HL-60 (cell line): ENCODE measurements around a stretch of chr3.

DNA sequence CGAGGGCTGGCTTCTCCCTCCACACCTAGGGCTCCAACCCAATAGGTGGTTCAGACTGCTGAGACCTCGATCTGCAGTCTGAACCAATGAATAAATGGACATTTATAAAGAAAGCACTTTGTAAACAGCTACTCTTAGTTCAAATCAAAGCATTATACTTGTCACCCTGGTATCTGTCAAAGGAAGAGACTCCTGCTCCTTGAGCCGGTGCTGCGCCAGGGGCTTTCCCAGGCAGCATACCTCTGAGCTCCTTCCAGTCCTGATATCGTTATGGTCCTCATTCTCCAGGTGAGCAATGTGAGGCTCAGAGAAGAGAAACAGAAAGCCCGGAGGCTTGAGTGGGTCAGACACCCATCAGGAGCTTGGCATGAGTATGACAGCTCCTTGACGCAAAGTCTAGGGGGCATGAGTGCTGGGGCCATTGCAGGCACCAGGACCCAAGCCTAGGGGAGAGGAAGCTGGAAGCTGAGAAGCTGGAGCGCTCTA lies 36.9 kb downstream of the RPN1 start:
- RRBS = no CpG with 5 or more reads among the region's 8 CpGs

DNA sequence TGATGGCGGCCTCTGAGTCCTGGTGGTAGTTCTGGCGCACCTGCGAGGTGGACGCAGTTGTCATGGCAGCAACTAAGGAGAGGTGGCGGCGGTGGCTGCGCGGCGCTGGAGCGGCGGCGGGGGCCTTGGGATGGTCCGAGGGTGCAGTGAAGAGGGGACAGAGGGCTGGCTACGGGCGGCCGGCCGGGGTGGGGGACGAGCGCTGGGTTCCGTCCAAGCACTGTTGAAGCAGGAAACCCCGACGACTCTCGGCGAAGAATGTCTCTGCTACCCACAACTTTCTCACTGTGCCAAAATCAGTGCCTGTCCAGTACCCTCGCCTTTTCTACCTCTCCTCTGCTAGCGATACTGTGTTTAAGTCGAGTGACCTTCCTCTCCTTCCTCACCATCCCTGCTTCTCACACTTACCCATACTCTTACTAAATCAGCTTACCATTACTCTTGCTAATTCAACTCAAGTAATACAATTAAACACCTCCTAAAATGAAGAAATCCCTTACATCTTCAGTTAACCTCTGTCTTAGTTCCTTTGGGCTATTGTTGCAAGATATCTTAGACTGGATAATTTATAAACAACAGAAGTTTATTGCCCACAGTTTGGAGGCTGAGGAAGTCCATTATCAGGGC lies 39.1 kb downstream of the RAB7A start:
- RRBS = no CpG with 5 or more reads among the region's 27 CpGs

GRCh38 chr3:128801374-128802260 lies 75.6 kb downstream of the RAB7A start:
- RRBS = no CpG with 5 or more reads among the region's 4 CpGs

GRCh38 chr3:128808772-128809024 lies 70.7 kb upstream of the ACAD9 start:
- RRBS = no CpG with 5 or more reads among the region's 1 CpG

GRCh38 chr3:128878441-128879318 lies 740 bp upstream of the ACAD9 start:
- RRBS = no CpG with 5 or more reads among the region's 21 CpGs

DNA sequence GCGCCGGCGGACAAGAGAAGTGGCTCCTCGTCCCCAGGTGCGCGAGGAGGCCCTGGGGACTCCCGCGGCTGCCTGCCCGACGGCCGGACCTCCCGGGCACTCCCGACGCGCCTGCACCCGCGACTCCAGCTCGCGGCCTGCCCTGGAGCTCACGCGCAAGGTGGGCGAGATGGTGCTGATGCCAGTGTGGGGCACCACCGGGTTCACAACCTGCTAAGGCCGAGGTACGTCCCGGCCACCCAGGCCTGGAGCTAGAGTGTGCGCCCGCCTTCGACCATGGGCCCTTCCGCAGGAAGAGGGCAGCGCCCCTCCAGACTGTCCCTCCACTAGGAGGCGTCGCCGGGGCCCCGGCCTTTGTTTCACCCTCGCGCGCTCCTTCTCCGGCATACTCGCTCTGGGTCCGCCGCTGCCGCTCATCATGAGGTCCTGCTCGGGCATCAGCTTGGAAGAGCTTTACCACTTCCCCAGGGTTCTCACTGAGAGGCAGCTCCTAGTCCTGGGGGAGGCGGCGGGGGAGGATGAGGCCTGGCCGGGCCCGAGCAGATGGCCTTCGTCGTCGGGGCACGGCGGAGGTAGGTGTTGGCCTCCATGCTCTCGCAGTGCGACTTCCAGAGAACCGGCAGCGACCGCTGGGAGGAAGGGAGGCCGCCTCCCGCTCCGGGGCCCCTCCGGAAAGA lies 14.1 kb upstream of the GP9 start:
- RRBS = 60% methylated on average over 33 of the region's 62 CpGs

DNA sequence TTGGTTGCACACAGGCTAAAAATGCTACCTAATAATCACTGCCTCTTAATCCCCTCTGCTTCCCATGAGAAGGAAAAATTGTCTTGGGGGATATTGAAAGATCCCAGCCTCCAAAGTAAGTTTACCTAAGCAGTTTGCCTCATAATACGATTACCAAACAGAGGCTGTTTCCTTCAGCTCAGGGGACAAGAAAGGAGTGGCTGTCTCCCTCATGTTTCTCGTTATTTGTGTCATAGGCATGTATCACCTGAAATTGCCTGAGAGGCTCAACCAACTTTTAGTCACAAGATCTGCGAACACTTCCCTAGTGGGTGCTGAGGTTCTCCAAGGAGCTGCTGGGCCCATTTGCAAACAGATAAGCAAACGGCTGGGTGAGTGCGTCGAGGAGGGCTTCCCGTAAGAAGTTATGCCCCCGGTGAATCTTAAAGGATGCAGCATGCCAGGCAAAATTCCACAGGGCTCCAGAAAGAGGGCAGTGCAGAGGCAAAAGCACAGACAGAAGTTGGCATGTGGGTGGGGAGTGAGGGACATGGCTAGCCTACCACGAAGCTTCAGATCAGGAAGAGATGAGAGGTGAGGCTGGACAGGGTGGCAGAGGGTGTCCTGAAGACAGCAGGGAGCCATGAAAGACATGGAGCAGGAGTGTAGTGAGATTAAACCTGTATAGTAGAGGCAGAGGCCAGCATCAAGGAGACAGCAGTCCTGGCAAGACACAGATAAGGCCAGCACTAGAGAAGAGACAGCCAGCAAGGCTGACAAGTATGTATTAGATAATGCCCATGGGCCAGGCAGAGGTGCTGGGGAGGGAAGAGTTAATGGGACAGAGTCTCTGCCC lies 4.0 kb upstream of the GP9 start:
- RRBS = no CpG with 5 or more reads among the region's 9 CpGs

DNA sequence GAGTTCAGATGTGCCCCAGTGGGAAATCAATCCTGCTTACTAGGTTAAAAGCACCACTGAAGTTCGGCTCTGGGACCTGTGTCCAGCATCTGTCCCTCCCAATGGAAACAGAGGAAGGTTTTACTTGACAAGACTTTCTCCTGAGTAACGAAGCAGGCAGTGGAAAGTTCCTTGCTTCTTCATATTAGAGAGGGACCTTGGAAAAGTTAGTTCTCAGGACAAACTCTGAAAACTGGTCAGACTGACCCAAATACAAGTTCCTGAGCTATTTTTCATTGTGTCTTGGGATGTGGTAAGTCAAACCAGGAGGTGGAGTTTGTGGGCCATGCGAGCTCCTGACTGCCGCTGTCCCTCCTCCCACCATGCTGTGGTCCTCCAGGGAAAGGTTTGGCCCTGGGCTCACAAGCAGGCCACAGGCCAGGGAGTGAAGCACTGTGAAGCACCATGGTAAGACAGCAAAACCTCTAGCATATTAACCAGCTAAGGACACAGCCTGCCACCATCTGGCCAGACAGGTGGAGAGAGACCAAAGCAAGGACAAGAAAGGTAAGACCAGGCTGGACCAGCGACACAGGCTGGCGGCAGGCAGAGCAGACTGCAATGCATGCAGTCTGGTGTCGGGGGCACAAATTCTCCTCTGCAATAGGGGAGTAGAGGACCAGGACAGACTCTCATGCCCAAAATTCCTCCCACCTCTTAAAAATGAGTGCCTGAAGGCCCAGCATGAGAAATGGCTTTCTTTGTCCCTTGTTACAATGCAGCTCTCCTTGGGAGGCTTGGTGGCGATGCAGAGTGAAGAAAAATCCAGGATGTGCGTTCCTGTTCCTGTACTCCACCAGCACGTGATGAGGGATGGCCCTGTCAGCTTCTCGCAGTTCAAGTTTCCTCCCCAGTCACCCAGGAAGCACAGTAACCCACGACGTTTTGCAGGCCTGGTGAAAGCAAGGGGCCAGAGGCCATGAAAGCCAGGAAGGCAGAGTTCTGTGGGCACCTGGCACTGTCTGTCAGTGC lies 15.2 kb downstream of the RAB43 start:
- RRBS = no CpG with 5 or more reads among the region's 13 CpGs

GRCh38 chr3:129119337-129120081 lies 2.1 kb downstream of the RAB43 start:
- RRBS = no CpG with 5 or more reads among the region's 13 CpGs

DNA sequence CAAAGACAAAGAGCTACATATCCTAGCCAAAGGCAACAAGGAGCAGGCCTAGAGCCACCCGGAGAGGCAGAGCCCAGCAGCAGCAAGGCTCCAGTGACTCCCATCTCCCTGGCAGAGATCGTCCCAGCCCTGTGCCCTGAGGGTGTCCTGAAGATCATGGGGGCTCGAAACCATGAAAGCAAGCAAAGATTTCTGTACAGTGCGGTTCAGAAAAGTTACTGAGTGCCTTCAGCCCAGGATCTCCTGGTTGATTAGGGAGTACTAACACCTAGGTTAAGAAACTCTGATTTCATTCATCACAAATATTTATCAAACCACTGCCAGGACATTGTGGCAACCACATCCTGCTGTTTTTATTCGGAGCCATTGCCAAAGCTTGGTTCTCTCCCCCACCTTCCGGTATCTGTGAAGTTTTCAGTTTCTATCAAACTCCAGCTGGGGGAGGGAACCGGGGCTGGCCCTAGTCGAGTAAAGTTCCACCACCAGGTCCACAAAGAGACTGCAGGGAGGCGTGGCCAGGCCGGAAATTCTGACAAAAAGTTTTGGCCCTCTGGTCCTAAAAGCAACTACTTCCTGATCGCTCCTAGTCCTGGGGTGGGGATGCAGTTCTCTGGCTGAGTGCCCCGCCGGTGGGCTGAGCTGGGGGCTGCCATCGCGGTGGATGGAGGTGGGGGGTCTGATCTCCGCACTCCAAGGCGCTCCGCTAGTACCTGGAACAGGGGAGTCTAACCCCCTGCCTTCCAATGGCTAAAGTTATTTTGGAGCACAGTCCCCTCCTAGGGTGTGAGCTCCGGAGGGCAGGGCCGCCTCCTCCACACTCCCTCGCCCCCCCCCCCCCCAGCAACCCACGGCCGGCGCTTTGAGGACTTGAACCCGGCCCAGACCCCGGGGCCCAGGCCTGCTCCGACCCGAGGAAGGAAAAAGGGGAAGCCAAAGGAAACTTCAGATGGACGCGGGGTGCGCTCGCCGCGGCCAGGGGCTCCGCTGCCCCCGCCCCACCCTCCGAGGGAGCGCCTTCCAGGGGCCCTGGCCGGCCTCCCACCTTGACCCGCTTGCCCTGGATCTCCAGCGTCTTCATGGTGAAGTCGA lies 1.0 kb downstream of the RAB43 start:
- RRBS = 8% methylated on average over 12 of the region's 42 CpGs

GRCh38 chr3:129311892-129312457 lies 4.1 kb downstream of the H1-10 start:
- RRBS = no CpG with 5 or more reads among the region's 2 CpGs

DNA sequence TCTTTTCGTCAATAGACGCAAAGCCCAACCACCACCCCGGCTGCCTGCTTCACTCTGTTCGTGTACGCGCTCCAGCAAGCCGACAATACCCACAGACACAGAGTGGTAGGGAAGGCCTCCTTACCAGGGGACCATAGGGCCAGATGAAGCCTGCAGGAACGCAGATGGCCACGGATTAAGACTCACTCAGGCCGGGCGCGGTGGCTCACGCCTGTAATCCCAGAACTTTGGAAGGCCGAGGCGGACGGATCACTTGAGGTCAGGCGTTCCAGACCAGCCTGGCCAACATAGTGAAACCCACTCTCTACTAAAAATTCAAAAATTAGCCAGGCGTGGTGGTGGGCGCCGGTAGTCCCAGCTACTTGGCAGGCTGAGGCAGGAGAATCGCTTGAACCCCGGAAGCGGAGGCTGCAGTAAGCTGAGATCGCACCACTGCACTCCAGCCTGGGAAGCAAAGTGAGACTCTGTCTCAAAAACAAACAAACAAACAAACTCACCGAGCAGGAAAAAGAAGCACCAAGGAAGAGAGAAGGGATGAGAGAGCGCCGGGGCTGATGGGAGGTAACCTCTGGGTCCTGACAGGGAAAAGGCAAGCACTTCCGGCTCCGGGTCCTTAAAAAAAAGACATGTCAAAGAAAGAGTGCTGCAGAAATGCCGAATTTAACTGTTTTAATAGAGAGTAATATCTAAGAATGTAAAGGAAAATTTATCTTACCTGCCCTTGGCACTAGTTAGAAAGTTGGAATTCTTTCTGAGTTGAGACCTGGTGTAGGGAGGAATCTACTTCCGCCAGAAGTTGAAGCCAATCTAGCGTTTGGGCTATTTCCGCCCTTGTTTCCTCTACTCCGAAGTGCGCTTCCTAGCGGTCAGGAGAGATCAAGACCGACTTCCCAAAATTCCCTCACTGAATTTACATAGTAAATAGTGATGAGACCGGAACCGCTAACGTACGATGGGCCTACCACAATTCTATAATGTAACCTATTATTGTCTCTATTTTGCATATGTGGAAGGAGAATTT lies 29.2 kb downstream of the EFCAB12 start:
- RRBS = 0% methylated on average over 1 of the region's 41 CpGs

DNA sequence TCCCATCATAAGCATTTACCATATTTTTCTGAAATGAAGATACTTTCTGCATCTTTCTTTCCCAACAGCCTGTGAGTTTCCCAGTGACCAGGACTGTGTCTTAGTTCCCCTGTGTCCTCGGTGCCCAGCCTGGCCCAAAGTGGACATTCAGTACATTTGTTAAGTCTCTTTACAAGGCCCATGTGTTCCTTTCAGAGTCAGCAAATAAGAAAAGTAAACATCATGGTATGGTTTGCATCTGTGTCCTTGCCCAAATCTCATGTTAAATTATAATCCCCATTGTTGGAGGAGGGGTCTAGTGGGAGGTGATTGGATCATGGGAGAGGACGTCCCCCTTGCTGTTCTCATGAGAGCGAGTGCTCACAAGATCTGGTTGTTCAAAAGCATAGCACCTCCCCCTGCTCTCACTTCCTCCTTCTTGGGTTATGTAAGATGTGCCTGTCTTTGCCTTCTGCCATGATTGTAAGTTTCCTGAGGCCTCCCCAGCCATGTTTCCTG lies 4.3 kb downstream of the EFCAB12 start:
- RRBS = no CpG with 5 or more reads among the region's 3 CpGs

DNA sequence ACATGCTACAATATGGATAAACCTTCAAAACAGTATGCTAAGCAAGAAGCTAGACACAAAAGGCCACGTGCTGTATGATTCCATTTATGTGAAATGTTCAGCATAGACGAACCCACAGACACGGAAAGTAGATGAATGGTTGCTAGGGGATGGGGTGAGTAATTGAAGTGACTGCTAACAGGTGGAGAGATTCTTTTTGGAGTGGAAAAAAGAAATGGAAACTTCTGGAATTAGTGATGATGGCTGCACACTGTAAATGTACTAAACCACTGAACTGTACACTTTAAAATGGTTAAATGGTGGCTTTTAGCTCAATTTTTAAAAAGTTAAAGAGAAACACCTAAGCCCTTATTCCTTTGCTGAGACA lies 685 bp upstream of the EFCAB12 start:
- RRBS = no CpG with 5 or more reads among the region's 3 CpGs

DNA sequence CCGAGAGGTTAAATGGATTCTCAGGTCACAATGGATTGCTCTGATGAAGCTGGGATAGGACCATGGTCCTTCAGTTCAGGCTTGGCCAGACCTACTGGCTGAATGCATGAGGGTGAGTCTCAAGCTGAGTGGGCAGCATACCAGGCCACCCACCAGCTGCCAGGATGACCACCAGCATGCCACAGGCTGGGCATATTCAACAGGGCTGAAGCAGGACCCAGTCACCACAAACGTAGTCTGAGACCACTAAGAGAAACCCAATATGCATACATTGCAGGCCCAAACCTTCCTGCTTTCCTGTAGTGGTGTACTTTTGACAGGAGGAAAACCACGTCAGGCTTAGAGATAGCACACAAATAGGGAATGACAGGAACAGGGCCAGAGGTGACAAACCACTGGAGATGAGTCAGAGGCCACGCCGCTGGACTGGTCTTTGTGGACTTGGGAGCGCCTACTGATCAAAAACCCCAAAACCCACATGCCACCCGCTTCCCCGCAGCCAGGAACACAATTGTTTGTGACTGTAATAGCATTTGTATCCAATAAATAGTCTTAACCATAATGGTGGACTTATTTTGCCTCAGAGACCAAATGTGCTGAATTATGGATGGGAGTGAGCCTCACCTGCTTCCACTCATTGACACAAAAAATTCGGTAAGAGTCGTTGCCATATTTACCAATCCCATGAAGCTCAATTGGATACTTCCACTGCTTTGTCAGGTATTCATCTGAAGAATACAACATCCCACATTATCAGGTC lies 3.6 kb upstream of the EFCAB12 start:
- RRBS = no CpG with 5 or more reads among the region's 10 CpGs

DNA sequence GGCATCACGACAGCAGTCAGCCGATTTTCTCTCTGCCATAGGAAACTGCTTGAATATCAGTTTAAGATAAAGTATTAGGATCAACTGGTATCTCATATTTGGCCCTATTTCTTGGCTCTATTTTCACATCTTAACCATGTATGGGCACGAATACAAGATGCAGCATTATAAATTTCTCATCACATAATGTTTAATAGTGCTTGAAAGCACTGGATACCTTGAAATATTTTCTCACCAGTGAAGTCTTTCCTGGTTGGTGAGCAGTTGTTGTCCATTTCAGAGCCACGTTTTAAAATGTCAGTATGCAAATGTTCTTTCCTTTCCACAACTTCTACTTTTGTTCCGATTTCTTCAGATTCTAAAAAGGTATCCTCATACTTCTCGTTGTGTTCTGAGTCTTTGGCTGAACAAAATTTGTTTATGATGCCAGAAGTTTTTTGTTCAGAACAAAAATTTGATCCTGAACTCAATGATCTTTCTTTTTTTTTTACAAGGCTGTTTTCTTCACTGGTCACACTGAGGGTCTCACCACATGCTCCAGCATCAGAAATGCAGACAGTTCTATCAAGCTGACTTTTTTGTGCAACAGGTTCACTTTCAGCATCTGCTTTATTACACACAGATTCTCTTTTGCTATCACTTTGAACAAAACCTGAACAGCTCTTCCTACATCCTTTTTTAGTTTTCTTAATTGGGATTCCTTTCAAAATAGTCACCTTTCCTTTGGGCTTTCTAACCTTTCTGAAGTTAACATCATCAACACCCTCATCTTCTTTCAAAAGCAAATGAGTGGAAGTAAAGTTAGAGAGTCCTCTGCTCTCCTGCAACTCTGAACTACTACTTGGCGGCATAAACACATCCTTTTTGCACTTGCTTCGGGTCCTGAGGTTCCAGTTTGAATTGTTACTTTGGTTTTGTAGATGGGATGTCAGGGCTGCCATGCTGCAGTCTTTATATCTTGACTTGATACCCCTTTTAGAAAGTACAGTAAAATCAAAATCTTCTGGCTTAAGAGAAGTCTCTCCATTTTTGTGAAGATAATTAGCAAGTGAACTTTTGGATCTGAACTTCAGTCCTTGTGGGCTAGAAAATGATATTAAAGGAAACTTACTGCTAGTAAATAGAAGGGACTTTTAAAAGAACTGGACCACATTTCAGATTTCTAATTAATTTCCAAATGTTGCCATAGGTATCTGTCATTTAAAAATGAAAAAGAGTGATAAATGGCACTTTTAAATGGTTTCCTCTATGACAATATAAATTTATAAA lies 3.1 kb downstream of the MBD4 start:
- RRBS = no CpG with 5 or more reads among the region's 8 CpGs

DNA sequence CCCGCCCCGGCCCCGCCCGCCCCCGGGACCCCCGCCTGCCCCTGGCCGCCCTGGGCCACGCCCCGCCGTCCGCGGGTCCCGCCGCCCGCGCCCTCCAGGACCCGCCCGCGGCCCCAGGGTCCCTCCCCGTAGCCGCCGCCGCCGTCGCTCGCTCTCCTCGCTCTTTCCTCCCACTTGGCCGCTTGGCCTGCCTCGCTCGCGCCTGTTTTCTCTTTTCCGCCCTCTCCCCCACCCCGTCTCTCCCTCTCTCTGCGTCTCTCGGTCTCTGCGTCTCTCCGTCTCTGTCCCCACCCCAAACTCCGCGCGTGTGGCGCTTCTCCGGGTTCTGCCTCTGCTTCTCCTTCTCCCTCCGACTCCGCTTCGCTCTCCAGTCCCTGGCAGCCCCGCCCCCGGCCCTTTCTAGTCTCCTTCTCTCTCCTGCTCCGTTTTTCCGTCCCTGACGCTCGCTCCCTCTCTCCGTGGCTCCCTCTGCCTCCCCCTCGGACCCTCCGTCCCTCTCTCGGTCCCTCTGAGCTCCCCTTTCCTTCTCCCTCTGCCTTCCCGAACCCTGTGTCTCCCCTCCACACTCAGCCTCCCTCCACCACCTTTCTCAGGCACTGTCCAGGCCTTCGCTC lies 492 bp upstream of the PLXND1 start:
- RRBS = 24% methylated on average over 8 of the region's 57 CpGs

DNA sequence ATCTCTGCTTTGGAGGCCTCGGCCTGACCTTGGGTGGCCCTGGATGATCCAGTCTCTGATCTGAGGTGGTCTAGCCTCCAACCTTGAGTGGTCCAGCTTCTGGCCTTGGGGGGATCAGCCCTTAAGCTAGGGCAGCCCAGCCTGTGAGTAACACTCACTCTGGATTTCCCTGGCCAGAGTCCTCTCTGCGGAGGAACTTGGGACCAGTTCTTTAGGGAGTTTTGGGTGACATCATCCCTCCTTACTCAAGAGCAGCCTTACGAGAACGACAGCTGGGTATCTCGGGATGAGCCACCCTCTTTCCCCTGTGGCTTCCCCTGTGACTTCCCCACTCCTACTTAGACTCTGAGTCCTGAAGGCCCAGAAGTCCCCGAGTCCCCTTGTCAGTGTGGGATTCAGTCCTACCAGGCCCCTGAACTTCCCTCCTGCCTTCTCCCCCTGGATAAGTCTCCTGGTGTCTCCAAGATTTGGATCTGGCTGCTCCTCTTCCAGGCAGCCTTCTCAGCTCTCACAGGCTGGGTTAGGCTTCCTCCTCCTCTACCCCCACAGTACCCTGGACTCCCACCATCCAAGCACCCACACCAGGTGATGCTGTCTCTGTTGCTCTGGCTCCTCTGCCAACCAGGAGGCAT lies 10.3 kb upstream of the PLXND1 start:
- RRBS = no CpG with 5 or more reads among the region's 6 CpGs

DNA sequence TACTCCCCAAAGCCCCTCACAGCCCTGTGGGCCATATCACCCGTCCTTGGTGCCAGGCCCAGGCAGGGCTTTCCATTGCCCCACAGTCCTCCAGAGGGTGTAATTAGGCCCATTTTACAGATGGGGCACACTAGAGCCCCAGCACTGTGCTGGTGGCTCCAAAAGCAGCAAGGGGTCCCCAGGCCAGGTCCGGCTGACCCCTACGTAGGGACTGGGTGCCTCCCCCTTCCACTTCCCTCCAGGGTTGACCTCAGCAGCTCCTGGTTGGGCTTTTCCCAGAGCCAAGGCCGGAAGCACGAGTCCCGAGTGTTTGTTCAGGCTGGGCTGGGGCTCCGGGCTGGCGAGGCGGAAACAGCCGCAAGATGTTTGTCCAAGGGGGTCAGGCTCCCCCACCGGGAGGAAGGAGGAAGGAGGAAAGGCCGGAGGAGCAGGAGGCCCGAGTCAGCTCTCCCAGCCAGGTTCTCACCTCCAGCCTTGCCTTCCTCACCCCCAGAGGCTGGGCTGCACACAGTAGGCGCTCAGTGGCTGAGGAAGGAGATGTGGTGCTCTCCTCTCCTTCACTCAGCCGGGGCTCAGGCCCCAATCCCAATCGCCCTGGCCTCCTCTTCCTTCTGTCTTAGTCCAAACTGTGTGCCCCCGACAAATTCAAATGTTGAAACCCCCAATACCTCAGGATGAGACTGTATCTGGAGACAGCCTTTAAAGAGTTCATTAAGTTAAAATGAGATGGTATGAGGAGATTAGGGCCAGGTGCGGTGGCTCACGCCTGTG lies 17.1 kb upstream of the PLXND1 start:
- RRBS = 89% methylated on average over 5 of the region's 19 CpGs

DNA sequence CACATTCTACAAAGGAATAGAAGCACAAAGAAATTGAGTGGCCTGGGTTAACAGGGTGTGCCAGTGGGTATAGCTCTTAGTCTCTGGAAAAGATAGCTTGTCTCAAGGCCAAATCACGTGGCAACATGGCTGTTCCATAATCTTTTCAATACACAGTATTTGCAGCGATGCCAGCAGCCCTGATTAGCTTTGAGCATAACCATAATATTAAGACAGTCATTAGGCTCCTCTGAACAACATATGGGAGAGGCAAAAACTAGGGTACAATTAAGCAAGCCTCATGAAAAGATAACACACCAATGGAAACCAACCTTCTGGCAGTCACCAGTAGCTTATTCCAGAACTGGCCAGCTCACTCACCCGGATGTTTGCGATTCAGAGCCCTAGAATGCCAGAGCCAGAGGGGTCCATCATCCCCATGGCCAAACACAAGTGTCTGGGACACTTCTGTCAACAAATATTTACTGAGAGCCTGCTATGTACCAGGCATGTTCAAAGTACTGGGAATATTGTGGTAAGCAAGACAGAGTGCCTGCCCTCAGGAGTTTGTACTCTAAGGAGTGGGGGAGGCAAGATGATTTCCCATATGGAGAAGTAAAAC lies 48.8 kb upstream of the PLXND1 start:
- RRBS = no CpG with 5 or more reads among the region's 4 CpGs